Heart right ventricle (tissue), 2 donors: ENCODE results near the gene ACOT12.

DNA sequence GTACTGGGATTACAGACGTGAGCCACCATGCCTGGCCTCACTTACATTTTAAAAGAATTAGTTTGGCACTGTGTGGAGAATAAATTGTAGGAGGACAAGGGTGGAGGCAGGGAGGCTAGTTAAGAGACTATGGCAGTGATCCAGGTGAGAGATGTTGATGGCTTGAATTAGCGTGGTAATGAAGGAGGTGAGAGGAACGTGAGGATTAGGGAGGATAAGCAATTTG is 7.0 kb upstream of the SCAMP1 start:
- PRO-cap, 2 experiments: no peak in any of the 2 experiments

- PRO-cap, 2 experiments: no peak in any of the 2 experiments
These were observed 874 bp upstream of the LHFPL2 start for GRCh38 chr5:78649455-78649836.

DNA sequence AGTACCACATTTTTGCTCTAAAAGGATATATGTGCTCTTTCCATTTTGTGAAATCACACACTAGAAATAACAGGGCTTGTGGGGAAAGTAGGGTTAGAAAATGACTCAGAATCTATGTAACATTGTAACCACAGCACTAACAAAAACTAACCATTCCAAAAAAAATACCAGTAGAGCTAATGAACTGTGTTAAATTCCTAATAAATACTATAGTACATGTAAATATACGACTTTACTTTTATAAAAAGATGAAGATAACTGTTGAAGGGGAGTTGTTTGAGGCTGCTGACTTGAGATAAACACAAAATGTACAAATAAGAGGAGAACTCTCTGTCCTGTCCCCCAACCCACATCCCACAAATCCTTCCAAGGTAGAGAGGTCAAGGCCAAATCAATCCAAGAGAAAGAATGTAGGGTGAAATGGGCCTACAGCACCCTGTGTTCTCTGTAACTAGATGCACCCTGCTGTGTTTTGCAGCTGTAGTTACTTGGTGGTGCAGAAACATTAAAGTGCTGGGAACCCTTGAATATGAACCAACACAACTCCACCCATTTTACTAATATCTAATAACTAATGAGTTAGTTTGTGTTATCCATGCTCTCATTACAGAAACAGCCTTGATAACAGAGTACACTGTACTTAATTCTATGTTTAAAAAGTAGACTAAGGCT is 1.9 kb upstream of the LHFPL2 start:
- PRO-cap, 2 experiments: no peak in any of the 2 experiments

DNA sequence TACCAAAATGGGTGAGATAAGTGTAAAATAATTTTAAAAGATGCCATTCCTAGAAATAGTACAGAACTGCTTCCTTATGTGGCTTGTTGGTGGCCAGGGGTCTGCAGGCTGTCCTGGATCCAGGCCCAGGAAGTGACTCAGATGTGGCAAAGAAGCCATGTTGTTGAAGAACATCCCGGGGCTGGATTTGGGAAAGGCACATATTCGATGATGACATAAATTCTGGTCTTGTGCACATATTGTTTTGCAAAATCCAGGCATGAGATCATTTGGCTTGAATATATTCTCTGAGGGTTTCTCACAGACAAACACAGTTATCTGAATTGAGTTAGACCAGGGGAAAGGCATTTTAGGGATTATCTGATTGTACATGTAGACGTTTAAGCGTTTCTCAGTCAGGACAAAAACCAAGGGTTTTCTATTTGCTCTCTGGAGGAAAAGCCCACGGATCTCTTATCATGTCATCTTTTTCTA is 29.2 kb upstream of the LHFPL2 start:
- PRO-cap, 2 experiments: no peak in any of the 2 experiments

DNA sequence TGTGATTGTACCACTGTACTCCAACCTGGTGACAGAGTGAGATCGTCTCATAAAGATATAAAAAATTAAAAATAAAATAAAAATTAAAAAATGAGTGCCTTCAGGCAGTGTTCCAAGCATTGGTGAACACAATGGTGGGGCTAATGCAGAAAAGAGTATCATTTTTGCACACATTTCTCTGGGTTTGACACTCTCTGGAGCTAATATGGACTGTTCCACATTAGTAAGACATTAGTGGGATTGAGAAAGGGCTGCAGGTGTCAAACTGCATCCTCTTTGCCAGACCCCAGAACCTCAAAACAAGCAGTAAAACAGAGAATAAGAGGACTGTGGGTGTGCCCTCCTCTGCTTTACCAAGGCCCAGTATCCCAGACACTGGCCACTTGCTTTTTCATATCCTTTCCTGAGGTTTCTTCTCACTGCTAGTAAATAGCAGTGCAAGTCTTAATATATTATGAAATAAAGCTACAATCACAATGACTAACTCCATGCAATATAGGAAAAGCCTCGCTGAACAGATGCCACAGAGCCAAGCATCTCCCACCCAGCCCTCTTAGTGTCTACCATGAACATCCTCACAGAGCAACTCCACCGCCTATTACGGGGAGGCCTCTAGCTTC is 130.5 kb upstream of the LHFPL2 start:
- PRO-cap, 2 experiments: no peak in any of the 2 experiments

DNA sequence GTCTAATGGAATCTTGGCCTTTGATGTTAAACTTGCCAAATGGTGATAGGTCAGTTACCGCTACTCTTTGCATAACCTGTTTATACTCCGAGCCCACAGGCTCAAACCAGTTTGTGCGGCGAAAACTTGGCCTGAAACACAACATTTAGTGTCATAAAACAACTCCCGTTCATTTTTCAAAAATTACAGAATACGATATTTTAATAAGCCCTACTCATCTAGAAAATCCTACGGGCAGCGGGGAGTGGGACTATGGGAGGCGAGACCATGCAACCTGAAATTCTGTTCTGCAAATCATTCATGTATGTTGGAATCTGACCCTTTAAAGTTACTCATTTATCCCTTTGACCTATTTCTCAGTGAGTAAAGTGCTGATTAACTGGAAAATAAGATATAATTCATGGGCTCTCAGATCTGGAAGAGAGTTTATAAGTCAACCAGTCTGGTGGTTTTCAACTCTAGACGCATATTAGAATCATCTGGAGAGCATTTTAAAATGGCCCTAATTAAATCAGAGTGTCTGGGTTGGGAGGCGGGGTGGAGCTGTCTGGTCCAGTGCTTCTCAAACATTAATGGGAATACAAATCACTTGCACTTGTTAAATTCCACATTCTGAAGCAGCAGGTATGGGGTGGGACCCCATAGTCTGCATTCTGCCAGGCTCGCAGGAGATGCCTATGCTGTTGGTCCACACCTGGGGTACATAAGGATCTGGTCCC is 38.4 kb downstream of the DMGDH start:
- PRO-cap, 2 experiments: no peak in any of the 2 experiments

DNA sequence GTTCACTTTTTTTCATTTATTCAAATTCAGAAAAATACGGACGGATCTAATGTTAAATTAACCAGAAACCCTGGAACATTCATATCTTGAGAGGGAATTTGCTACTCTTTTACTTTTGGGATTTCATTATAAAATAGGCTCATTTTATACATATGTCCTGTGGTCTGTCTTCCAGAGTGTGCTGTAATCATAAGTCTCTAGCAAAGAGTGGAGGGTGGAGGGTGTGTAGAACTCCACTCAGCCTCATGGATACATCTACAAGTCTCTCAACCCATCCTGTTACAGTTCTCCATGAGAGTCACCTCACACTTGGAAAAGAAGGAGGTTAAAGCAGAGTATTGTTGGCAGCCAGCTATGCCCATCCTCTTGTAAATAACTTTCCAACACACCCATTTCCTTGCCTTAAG is 87.7 kb downstream of the JMY start:
- PRO-cap, 2 experiments: no peak in any of the 2 experiments

DNA sequence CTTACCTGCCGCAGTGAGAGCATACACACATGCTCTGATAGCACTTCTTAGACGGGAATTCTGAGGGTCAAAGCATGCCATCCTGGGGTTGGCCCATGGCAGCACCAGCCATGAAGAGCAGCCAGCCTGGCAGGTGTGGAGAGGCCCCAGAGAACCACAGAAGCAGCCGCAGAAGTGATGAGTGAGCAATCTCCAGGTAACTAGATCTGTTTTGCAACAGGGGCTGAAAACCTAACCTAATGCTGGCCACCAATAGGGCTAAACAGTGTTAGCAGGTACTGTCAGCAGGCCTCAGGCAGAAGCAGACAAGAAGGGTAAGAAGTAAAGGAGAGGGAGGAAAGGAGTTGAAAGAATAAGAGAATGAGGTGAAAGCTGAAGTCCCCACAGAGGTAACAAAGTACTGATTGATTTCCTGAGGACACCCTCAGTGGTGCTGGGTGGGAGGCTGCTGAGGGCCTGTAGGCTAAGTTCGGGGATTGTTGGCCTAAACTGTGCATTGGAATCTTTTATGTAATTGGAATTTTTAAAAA is 33.6 kb upstream of the HOMER1 start:
- PRO-cap, 2 experiments: no peak in any of the 2 experiments

GRCh38 chr5:79548071-79548409 is 34.1 kb upstream of the HOMER1 start:
- PRO-cap, 2 experiments: no peak in any of the 2 experiments

DNA sequence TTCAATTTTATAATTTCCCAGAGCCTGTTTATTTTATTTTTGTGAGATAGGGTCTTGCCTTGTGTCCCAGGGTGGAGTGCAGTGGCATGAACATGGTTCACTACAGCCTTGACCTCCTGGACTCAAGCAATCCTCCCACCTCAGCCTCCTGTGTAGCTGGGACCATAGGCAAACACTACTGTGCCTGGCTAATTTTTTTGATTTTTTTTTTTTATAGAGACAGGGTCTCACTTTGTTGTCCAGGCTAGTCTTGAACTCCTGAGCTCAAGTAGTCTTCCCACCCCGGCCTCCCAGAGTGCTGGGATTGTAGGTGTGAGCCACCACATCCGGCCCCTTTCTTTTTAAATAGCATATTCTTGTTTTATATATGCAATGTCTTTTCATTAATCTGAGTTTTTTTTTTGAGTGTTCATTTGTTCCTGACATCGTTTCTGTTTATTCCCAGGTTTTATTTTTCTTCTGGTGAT is 6.0 kb downstream of the TENT2 start:
- PRO-cap, 2 experiments: no peak in any of the 2 experiments

DNA sequence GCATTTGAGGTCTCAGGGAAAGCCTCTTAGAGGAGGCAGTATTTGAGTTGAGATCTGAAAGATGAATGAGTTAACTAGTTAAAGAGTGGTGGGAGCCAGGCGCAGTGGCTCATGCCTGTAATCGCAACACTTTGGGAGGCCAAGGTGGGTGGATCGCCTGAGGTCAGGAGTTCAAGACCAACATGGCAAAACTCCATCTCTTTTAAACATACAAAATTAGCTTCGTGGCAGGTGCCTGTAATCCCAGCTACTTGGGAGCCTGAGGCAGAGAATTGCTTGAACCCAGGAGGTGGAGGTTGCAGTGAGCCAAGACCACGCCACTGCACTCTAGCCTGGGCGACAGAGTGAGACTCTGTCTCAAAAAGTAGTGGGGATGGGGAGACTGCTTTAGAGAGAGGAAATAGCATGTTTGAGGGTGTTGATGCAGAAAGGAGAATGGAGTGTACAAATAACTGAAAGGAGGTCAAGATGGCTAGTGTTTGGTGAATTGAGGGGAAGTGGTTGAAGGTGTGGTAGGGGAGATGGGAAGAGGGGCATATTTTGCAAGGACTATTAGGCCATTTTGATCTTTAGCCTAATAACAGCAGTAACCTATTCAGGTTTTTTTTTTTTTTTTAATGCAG is 18.1 kb downstream of the TENT2 start:
- PRO-cap, 2 experiments: no peak in any of the 2 experiments

- PRO-cap, 2 experiments: peak in 2 of 2 experiments; most common plus-strand start chr5:79787687 (in 2)
These were observed 97.7 kb downstream of the CMYA5 start for GRCh38 chr5:79787293-79787737.

DNA sequence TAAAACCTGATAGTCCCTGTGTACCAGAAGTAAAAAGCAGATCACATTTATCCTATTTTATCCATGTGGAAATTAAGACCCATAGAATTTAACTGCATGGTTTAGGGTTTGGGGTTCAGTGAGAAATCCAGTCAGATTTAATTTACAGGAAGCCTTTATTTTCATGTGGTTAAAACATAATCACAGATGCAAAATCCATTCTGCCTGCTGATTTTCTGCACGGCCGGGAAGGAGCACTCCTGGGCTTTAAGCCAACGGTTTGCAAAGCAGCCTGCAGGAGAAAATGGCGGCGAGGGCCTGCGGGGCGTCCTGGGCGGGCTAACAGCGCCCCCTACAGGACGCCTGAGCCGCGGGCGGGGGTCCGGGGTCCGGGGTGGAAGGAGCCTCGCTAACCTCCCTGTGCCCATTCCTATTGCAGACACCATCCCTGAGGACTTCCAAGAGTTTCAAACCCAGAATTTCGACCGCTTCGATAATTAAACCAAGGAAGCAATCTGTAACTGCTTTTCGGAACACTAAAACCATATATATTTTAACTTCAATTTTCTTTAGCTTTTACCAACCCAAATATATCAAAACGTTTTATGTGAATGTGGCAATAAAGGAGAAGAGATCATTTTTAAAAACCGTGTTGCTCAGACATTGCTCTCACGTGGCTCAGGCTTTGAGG is 47.6 kb downstream of the THBS4 start:
- PRO-cap, 2 experiments: no peak in any of the 2 experiments

DNA sequence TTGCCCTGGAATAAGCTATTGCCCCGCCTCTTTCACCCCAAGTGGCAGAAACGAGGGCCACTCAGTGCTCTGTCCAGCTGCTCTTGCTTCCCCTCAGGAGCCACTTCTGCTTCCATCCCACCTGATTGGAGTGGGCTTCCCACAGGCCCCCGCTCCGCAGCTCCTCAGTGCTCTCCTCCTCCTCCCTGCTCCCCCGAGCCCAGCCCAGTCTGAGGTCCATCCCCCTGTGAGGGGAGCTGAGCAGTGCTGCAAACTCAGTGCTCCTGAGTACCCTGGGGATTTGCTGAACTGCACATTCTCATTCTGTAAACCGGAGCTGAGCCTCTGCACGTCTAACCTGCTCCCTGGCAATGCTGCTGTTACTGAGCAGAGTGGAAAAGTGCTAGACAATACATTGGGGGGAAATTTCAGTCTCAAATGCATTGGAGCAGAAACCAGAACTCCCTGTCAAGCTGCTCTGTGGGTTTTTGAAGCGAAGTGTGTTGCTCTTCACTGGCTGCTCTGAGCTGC is 74.9 kb downstream of the THBS4 start:
- PRO-cap, 2 experiments: no peak in any of the 2 experiments

- PRO-cap, 2 experiments: no peak in any of the 2 experiments
These were observed 22.5 kb upstream of the MSH3 start for GRCh38 chr5:80632010-80632232.

- PRO-cap, 2 experiments: no peak in any of the 2 experiments
These were observed 4.0 kb downstream of the CKMT2 start for GRCh38 chr5:81237156-81237451.

GRCh38 chr5:81344775-81345279 is 43.4 kb downstream of the ZCCHC9 start:
- PRO-cap, 2 experiments: no peak in any of the 2 experiments

GRCh38 chr5:81393385-81394493 is at the start of gene ACOT12:
TSS of gene ACOT12 (minus strand) at chr5:81394134.
- PRO-cap, 2 experiments: no peak in any of the 2 experiments

GRCh38 chr5:81506763-81507480 is 113.0 kb upstream of the ACOT12 start:
- PRO-cap, 2 experiments: peak in 1 of 2 experiments; most common minus-strand start chr5:81506997 (in 1)

GRCh38 chr5:81616328-81616904 is 134.5 kb downstream of the SSBP2 start:
- PRO-cap, 2 experiments: no peak in any of the 2 experiments